Smooth muscle cell (in vitro differentiated cells): Measurements from ENCODE around the genes ANKLE1, ANO8, PLVAP, COLGALT1 and UNC13A.

- RAMPAGE, long total RNA, result no peak
Measured at GRCh38 chr19:17192594-17193066, 22.5 kb upstream of the USE1 start.

DNA sequence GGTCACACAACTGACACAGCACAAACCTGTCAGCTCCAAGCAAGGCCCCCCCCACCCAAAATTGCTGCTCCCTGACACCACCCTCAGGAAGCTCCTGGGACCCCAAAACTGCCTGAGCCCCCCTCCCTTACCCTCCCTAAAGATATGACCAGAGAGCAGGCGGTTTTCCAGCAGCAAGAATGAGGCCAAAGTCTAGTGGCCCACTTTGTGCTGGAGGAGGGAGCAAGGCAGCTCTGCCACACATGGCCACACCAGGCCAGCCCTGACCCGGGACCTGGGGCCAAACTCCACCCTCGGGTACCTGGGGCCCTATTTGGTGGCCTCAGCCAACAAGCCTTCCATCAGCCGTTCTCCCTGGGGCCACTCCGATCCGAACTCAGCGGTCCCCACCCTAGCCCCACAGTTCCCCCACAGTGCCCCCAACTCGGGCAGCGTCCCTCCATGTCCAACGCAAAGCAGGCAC lies 2.3 kb downstream of the NR2F6 start:
- RAMPAGE, long total RNA, result no peak

- RAMPAGE, long total RNA, result no peak
Measured at GRCh38 chr19:17281405-17282241, at the start of gene ANKLE1. Gene ANKLE1, plus strand, starts transcription at chr19:17281901.

DNA sequence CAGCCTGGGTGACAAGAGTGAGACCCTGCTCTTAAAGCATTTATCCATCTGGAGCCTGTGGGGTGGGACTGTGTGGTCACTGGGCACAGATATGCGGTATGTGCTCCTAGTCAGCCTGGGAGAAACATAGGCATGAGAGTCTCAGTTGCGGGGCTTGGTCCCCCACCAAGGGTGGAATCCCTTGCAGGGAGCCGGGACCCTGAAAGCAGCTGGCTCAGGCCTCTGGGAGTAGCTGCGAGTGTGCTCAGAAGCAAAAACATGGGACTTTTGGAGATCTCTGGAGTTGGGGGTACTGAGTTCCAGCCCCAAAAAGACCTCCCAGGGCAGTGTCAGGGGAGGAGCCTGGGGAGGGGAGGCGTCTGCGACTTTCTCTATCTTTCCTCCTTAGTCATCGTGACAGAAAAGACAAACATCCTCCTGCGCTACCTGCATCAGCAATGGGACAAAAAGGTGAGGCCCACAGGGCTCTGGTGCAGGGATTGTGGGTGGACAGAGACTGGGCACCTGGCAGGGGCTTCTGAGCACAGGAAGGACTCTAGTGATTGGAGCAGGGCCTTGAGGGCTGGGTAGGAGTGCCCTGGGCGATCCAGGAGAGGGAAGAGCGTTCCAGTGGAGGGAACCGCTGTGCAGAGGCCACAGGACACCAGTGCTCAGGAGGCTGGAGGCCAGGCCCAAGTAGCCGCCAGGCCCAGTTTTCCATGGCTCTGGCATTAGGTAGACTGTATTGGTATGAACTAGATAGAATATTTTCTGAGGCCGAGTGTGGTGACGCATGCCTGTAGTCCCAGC lies 6.4 kb downstream of the DDA1 start:
- RAMPAGE, long total RNA, result no peak

GRCh38 chr19:17327560-17328511 lies 6.8 kb downstream of the ANO8 start:
- RAMPAGE, long total RNA, result no peak

GRCh38 chr19:17334340-17335391 lies at the start of gene ANO8:
Gene ANO8, minus strand, starts transcription at chr19:17334855.
- RAMPAGE, long total RNA, result no peak

GRCh38 chr19:17357571-17358103 lies 19.5 kb downstream of the PLVAP start:
- RAMPAGE, long total RNA, result no peak

- RAMPAGE, long total RNA, result no peak
Measured at GRCh38 chr19:17376971-17377887, at the start of gene PLVAP. Gene PLVAP, minus strand, starts transcription at chr19:17377342.

DNA sequence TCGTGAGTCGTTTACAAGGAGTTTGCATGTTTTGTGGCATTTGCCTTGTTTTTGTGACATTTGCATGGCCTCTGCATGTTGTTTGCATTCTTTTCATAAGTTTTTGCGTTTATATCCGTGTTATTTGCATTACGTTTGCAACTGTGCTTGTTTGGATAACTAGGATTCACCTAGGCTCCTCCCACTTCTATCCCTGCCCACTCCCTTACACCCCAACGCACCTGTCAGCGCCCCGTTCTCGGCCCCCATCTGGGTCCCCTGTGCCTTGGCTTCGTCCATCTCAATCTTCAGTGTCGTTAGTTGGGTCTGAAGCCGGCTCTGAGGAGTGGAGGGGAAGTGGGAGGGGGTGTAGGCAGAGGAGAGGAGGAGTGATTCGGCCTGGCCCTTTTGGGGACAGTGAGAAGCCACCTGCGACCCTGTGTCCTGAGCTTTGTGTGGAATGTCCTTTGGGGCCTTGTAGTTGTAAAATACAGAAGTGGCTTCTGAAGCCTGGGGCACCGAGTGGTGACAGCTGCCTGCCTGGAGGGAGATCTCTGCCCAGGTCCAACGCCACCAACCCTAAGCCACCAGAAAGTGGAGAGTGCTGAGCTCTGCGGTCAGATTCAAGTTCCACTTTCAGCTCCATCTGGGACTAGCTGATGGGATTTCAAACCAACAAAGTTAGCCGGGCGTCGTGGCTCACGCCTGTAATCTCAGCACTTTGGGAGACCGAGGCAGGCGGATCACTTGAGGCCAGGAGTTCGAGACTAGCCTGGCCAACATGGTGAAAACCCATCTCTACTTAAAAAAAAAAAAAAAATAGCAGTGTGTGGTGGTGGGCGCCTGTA lies 2.3 kb downstream of the CCDC194 start:
- RAMPAGE, long total RNA, result no peak

- RAMPAGE, long total RNA, result no peak
Measured at GRCh38 chr19:17412786-17412982, 7.2 kb upstream of the MVB12A start.

- RAMPAGE, long total RNA, result no peak
Measured at GRCh38 chr19:17555572-17556689, at the start of gene COLGALT1. Gene COLGALT1, plus strand, starts transcription at chr19:17555649.

DNA sequence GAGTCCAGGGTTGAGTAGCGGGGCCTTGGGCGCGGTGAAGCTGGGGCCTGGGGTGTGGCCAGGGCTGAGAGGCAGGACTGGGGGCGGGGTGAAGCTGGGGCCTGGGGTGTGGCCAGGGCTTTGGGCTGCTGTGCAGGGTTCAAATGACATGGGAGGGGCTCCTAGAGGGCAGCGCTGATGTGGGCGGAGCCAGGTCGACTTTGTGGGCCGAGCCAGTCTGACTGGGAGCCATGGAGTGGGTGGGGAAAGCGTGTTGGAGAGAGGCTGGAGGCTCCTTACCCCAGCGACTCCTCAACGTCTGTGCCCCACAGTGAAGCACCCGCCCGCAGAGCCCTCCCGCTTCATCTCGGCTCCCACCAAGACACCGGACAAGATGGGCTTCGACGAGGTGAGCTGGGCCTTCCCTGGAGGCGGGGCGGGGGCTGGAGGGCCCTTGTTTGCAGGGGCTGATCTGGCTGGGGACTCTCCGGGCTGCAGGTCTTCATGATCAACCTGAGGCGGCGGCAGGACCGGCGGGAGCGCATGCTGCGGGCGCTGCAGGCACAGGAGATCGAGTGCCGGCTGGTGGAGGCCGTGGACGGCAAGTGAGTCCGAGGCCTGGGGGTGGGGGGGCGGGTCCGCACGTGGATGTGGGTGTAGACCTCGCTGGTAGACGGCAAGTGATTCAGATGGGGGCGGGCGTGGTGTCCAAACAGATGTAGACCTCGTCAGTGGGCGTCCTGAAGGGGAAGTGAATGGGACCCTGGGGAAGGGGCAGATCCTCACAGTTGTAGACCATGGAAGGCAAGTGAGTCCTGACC lies 21.6 kb downstream of the COLGALT1 start:
- RAMPAGE, long total RNA, result no peak

DNA sequence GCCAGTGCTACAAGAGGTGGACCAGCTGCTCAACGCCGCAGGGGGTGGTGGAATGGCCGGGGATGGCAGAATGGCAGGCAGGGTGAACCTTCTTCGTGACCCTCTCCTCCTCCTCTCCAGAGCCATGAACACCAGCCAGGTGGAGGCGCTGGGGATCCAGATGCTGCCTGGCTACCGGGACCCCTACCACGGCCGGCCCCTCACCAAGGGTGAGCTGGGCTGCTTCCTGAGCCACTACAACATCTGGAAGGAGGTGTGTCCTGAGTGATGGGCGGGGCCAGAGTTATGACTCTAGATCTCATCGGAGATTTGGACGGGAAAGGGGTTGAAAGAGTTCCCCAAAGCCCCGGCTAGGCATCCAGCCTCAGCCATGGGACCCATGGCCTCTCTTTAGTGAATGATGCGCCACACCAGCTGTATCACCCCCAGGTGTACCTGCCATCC lies 22.4 kb downstream of the COLGALT1 start:
- RAMPAGE, long total RNA, result no peak

DNA sequence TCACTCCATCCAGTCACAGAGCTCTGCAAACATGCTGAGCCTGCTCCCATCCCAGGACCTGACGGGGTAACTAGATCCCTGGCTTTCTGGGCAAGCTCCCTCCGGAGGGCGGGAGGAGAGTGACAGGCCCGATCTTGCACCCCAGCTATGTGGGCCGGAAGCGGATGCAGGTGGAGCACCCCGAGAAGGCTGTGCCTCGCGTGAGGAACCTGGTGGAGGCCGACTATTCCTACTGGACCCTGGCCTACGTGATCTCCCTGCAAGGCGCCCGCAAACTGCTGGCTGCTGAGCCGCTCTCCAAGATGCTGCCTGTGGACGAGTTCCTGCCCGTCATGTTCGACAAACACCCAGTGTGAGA lies 25.1 kb downstream of the COLGALT1 start:
- RAMPAGE, long total RNA, result no peak

GRCh38 chr19:17605603-17606967 lies 50.6 kb downstream of the COLGALT1 start:
- RAMPAGE, long total RNA, result no peak

- RAMPAGE, long total RNA, result no peak
Measured at GRCh38 chr19:17688065-17688894, at the start of gene UNC13A. Gene UNC13A, minus strand, starts transcription at chr19:17688354.

DNA sequence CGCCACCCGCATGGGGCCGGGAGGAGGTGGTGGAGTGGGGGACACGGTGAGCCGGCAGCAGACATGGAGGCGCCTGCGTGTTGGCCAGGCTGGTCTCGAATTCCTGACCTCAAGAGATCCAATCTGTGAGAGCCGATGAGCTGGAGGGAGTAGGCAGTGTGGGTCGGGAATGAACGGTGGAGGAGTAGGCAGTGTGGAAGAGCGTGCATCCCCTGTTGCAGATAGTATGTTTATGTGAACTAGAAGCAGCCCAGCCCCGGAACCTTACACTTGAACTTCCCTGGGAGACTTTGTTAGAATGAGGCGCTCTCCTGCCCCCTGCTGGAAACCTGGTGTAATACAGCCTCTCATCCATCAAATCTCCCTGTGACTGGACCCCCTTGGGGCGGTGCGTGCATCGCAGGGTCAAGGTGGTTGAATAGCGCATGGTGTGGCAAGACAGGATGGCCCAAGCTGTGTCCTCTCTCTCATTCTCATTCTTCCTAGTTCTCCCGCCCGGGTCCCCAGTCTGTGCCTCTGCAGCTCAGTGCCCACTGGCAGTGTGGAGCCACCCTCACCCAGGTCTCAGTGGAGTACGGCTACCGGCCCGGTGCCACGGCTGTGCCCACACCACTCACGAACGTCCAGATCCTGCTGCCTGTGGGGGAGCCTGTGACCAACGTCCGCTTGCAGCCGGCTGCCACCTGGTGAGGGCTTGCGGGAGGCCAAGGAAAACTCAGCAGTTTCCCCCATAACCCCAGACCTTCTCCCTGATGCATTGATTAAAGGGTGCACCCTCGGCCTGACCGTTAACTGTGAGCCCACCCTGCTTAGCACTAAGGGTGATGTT lies 10.5 kb upstream of the B3GNT3 start:
- RAMPAGE, long total RNA, result no peak

GRCh38 chr19:17860409-17861345 lies 967 bp downstream of the RPL18A start:
- RAMPAGE, long total RNA, result no peak

DNA sequence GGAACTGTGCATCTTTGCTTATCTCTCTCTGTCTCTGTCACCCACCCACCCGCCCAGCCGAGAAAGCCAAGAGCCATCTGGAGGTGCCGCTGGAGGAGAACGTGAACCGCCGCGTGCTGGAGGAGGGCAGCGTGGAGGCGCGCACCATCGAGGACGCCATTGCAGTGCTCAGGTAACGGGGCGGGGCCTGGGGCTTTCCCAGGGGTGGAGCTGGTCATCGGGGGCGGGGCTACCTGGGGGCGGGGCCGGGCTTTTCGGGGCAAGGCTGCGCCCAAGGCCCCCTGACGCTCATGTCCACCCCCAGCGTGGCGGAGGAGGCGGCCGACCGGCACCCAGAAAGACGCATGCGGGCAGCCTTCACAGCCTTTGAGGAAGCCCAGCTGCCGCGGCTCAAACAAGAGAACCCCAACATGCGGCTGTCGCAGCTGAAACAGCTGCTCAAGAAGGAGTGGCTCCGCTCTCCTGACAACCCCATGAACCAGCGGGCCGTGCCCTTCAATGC lies 10.4 kb downstream of the CCDC124 start:
- RAMPAGE, long total RNA, result no peak

DNA sequence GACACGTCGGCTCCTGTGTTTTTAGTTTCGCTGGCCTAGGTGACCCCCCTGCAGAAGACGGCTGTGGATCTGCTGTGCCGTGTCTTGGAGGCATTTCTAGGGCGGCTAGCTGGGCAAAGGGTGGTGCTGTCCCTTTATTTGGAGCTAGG lies 16.9 kb downstream of the CCDC124 start:
- RAMPAGE, long total RNA, result no peak